ENCODE measurements around a stretch of chr20.

DNA sequence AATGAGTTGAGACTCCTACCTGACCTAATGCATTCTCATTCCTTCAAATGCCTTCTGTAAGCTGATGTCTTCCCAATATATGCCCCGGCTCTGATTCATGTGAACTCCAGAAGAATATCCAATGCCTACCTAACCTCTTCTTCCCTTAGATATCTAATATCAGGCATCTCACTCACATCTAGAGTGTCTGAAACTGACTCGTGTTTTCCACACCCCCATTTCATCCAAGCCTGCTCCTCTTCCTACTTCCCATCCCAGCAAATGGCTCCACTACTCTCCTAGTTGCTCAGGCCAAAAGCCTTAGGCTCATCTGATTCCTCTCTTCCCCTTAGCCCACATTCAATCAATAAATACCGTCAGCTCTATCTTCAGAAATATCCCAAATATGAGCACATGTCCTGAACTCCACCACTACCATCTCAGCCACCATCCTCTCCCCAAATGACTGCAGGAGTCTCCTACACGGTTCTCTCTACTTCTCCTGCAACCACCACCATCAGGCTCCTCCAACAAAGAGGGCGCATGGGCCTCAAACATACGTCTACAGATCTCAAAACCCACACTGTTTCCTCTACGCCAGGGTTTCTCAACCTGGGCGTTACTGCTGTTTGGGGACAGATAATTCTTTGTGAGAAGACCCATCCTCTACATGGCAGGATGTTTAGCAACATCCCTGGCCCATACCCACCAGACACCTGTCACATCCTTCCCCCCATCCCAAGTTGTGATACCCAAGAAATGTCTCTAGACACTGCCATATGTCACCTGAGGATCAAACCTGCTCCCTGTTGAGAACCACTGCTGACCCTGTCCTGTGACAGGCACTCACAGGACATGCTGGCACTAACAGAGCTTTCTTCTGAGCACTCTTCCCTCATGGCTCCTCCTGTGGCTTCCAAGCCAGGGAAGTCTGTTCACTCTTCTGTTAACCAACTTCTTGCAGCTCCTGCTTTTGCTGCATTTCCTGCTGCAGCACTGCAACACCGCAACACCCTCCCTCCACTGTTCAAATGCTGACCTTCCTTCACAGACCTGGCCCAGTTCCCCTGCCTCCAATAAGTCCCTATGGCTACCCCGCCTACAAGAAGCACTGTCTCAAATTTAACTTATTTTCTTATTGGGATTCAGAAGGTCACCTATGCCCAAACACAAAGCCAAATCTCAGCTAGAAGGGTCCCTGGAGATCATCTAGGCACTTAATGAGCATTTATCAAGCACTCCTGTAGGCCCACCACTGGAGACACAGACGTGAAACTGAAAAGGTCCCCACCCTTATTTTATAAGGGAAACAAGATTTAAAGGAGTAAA lies 2.8 kb downstream of the SLC35C2 start:
- RRBS: no CpG with 5 or more reads among the region's 11 CpGs

DNA sequence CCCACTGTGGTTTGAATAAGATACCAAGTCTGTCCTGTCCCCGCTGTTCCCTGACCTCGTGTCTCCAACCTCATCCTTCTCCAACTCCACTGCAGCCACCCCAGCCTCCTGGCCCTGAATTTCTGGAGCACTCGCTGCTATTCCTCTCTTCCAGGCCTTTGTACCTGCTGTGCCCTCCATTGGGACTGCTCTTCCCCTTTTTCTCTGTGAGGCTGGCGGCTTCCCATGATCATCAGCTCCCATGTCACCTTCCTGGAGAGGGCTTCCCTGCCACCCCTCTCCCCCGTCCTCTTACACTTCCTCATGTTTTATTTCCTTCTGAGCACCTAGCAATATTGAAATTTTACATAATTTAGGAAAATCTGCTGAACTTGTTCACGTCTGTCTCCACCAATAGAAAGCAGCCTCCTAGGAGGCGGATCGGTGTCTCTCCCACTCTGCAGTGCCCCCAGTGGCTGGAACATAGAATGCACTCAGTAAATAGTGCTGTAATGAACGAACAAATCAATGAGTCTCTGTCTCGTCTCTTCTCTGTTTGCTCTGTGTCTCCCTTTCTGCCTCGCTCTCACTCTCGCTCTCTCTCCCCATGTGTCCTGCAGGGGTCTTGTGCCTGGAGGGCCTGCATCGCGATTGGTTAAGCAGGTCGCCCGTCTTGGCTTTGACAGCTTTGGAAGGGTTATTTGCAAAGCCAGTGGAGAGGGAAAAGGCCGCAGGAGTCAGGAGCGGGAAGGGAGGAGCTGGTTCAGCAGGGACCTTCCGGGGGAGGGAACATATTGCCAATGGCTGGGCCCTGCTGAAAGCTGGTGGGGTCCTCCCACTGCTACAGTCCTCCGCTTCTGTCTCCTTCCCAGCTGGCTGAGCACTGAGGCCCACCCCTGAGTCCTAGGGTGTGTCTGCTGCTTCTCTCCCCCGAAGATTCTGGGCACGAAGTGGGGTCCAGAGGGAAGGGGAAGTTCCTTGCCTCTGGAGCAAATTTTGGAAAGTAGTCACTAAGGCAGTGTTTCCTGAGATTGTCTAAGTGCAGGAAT lies 12.1 kb upstream of the OCSTAMP start:
- RRBS: no CpG with 5 or more reads among the region's 22 CpGs

DNA sequence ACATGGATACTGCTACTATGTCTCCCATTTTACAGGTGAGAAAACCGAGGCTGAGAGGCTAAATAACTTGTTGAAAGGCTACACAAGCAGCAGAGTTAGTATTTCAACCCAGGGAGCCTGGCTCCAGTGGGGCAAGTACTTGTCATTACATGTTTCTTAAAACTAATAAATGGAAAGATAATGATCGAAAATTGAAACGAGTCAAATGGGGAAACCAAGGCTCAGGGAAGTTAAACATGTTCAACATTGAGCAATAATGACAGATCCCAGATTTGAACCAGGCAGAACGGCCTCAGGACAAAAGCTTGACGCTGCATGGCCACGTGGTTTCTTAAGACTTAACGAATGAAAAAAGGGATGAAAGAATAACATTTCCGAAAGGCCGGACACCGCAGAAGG lies 623 bp downstream of the TP53RK start:
- RRBS: 3% methylated on average over 2 of the region's 10 CpGs

DNA sequence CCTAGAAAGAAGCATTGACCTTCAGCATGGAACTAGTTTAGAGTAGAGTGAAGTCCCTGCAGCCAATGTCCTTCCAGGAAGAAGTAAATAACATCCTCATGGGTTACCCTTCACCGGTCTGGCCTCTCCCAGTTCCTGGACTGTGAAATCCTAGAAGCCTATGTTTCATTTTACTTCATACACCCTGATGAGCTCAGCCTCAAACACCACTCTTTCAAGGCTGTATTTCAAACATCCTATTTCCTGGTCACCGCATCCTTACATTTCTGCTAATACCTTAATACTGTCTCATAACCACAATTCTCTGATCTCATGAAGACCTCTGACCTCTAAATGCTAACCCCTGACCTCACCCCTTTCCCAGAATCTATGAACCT lies 30.0 kb downstream of the SLC2A10 start:
- RRBS: no CpG with 5 or more reads among the region's 2 CpGs

DNA sequence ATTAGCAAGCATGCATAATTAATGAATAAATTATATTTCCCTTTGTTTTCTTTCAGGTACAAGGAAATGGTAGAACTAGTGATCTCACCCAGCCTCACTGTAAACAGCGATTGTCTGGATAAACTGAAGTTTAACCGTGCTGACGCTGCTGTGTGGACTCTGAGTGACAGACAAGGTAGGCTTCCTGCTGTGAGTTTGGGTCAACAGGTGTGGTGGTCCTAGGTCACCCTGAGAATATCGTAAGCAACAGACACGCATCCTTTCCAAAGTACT lies 95.2 kb downstream of the EYA2 start:
- RRBS: no CpG with 5 or more reads among the region's 5 CpGs

- RRBS: no CpG with 5 or more reads among the region's 5 CpGs
Observed at GRCh38 chr20:47411111-47411649, 54.7 kb upstream of the ZMYND8 start.

DNA sequence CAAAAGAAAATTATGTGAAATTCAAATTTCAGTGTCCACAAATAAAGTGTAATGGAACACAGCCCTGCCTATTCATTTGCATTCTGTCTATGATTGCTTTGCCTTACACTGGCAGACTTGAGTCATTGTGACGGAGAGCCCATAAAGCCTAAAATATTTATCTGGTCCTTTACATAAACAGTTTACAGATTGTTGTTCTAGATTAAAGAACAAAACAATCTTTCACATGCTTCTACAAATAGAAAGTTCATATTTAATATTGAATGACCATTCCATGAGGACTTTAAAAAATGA lies 66.1 kb upstream of the NCOA3 start:
- RRBS: no CpG with 5 or more reads among the region's 1 CpG

GRCh38 chr20:47468289-47468858 lies 33.3 kb upstream of the NCOA3 start:
- RRBS: no CpG with 5 or more reads among the region's 12 CpGs

GRCh38 chr20:47672010-47672680 lies 113.1 kb downstream of the SULF2 start:
- RRBS: no CpG with 5 or more reads among the region's 20 CpGs

- RRBS: 92% methylated on average over 1 of the region's 13 CpGs
Observed at GRCh38 chr20:47678679-47679054, 106.6 kb downstream of the SULF2 start.

DNA sequence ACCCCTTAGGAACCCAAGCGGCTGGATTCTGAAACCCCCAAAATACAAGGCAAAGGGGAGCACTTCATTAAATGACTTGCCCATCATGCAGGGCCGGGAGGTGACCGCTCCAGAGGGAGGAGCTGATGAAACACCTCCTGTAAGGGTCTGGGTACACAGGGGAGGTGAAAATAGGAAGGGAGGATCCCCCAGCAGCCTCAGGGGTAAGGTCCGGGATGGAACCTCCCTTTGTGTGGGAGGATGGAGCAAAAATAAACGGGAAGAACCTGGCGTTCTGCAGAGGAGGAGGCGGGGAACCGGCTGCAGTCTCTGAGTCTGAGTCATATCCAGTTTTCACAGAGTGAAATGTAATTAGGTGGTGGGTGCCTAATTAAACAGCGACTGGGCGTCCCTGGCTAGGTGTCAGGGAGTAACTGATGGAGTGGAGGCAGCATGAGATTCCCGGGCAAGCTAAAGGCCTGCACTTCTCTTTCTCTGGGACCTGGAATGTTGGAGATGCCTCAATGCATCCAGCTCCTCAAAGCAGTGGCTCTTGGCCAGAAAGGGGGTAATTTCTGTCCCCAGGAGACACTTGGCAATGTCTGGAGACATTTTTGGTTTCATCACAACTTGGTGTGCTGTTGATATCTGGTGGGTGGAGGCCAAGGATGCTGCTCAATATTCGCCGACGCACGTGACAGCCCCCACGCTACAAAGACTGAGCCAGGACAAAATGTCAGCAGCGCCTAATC lies 80.1 kb downstream of the SULF2 start:
- RRBS: 22% methylated on average over 6 of the region's 17 CpGs

DNA sequence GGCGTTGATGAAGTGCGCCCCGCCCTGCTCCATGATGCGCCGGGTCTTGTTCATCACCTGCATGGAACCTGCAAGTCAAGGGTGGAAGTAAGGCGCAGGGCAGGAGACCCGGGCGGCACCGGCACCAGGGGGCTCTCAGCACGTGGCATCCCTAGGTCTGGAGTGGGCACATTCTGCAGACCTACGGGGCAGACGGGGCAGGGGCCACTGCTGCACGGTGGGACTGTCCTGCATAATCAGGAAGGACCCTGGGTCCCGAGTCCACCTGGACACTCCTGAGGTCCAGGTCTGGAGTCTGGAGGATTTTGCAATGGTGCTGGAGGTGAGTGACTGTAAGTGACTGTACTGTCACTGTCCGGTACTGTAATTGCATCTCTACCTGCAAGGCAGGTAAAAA lies 48.4 kb downstream of the SULF2 start:
- RRBS: 50% methylated on average over 6 of the region's 15 CpGs

DNA sequence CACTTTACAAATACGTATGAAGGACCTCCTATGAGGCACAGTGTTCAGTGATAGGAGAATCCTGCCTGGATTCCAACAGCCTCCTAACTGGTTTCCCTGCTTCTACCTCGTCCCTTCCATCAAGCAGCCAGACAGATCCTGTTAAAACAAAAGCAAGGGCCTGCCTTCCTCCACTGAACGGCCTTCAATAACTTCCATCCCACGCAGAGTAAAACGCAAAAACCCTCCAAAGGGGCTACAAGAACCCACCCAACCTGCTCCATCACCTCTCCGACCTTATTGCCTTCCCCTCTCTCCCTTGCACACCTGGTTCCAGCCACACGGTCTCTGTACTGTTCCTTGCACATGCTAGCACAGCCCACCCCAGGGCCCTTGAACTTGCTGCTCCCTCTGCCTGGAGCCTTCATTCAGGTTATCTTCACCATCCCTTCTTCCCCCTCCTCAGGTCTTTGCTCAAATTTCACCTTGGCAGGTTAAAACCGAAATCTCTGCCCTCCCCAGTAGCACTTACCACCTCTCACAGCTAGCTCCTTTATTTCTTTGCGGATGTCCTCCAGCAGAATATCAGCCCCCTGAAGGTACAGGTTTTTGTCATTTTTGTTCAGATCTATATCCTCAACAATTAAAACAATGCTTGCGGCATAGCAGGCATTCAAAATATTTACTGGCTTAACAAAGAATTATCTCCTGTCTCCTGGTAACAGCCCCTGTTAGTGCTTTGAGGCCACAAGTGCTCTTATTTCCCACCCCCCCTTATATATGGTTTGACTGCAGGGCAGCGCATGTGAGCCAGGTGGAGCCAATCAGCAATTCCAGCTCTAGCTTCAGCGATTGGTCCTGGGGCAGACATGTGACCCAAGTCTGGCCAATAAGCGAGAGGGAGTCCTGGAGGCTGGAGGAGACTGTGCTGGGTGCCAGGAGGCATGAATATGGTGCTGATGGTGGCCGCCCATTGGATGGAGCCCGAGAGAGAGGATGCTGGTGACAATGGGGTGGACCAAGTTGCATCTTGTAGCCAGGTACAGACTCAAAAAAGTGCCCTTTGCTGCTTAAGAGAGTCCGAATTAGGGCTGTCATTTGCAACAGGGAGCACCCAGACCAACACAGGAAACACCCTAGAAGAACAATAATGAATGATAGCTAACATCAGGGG lies 21.2 kb downstream of the SULF2 start:
- RRBS: no CpG with 5 or more reads among the region's 16 CpGs

DNA sequence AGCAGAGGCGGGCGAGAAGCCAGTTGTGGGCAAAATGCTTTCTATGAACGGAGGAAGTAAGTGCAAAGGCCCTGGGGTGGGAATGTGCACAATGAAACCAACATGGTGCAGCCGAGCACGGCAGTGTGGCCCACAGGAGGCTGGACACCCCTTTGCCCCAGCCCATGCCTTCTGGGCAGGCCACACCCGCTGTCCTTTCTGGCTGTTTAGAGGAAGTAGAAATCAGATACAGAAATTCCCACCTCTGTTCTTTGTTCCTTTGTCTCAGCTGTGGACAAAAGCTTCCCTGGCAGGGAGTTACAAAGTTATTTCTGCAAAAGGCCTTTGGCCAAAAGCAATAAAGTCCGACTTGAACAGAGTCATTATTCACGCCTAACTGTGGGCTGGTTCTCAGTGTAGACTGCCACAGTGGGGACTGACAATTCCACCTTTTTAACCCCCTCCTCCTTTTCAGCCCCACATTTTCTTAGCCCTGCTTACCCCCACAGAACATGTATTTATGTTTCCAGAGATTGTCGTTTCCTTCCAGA lies 11.8 kb downstream of the SULF2 start:
- RRBS: no CpG with 5 or more reads among the region's 9 CpGs

GRCh38 chr20:47795197-47795818 lies 10.0 kb upstream of the SULF2 start:
- RRBS: 38% methylated on average over 3 of the region's 17 CpGs

- RRBS: no CpG with 5 or more reads among the region's 6 CpGs
Observed at GRCh38 chr20:48020088-48020451, 234.8 kb upstream of the SULF2 start.

GRCh38 chr20:48026996-48027506 lies 241.8 kb upstream of the SULF2 start:
- RRBS: no CpG with 5 or more reads among the region's 9 CpGs

GRCh38 chr20:48275698-48276239 lies 490.5 kb upstream of the SULF2 start:
- RRBS: no CpG with 5 or more reads among the region's 4 CpGs

GRCh38 chr20:48541506-48541749 lies 286.4 kb downstream of the PREX1 start:
- RRBS: no CpG with 5 or more reads among the region's 2 CpGs

DNA sequence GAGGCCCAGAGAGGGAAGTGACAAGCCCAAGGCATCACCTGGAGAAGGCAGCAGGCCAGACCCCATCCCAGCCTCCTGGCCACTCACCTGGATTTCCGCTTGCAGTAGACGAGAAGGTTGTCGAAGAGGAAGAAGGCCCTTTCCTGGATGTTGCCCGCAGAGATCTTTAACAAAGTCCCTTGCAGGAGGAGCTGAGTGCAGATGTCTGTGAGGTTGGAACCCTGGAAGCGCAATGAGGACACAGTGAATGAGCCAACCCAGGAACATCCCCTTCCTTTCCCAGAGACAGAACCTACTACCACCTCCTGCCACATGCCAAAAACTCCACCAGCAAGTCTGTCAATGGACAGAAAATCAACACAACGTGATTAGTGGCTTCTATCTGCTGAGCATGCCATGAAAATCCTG lies 127.1 kb downstream of the PREX1 start:
- RRBS: no CpG with 5 or more reads among the region's 6 CpGs